ENCODE measurements around a stretch of chr12.

- RRBS, result 4% methylated on average over 10 of the region's 58 CpGs
These were observed 2.8 kb upstream of the TBX5 start for GRCh38 chr12:114408524-114409456.

DNA sequence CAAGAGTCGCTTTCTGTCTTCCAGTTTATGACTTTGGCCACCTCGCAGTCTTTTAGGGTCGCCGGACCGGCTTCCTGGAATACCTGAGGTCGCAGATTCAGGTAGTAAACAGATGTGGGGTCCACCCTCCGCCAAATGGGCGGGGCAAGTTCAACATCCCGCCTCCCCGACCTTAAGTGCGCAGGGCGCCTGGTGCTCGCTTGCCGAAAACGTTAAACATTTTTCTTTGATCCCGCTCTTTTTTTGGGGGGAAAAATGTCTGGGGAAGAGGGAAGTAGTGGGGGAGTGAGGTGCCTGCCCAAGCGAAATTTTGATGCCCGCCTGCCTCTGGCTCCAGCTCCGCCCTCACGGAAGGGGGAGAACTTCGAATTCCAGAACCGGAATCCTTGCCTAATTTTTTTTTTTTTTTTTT lies 73.9 kb upstream of the TBX5 start:
- RRBS, result no CpG with 5 or more reads among the region's 22 CpGs

DNA sequence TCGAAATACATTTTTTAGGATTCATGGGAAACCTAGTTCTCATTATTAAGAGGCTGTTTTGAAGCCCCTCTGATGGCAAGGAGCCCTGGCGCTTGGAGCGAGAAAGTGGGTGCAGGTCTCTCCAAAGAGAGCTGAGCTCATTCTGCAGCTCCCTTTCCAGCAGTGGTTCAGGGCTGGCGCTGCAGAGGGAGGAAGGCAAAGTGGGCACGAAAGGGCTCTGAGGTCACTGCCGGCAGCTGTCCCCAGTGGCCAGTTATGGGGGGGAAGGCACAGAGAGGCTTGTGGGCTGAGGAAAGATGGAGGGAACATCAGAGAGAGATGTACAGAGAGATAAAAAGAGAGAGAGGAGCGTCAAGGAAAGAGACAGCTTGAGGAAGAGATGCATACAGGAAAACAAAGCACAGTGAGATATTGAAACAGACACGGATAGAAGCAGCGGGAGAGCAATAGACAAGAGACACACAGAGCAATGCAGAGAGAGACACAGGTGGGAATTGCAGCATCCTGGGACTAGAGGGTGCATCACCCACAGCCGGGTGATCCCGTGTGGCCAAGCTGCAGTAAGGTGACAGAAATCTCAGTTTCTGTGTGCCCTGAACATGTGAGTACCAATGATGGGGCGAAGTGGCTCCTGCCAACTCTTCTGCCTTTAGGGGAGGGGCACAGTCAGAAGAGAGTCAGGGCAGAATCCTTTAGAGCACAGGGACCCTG lies 75.4 kb upstream of the TBX5 start:
- RRBS, result no CpG with 5 or more reads among the region's 12 CpGs

- RRBS, result 53% methylated on average over 4 of the region's 38 CpGs
These were observed 17.2 kb downstream of the TBX3 start for GRCh38 chr12:114666610-114667431.

DNA sequence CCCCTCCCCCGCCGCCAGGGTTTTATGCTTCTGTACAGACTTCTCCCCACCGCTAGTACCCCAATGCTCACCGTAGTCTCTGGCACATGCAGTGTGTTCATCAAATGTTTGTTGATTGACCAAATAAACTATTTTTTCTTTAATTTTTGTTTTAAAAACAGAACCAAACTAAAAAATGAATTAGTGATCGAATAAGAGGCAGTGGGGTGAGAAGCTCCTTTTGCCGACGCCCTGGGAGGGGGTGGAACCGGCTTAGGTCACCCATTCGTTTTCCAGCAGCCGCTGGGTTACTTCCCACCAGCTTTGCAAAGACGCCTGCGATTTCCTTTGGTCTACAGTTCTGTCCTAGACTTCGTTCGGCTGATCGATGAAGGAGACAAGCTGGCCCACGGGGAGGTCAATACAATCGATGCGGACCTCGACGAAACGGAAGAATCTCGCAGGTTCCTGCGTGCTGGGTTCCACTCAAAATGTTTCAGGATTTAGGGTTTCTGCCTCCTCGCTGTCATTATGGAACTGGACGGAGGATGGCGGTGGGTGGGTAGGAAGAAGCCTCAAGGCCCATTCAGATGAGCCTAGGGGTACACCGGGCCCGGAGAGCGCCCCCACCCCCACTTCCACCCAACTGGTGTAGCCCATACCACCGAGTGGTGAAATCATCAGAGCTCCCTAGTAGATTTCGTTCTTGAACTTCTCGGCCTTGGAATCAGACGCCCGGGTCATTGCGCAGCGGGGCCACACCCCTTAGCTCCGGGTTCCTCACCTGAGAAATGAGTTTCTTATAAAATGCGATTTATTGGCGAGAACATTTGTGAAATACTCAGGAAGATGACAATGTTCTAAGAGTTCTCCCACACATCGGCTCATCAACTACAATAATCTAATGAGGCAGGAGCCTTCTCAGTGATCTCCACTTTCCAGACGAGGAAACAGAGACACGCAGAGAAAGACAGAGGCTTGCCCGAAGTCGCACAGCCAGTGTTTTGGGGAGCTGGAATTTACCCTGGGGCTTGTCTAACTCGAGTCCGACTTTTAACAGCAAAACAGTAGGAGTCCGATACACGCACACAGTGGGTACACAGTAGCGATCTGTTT lies 13.2 kb upstream of the TBX3 start:
- RRBS, result no CpG with 5 or more reads among the region's 49 CpGs

DNA sequence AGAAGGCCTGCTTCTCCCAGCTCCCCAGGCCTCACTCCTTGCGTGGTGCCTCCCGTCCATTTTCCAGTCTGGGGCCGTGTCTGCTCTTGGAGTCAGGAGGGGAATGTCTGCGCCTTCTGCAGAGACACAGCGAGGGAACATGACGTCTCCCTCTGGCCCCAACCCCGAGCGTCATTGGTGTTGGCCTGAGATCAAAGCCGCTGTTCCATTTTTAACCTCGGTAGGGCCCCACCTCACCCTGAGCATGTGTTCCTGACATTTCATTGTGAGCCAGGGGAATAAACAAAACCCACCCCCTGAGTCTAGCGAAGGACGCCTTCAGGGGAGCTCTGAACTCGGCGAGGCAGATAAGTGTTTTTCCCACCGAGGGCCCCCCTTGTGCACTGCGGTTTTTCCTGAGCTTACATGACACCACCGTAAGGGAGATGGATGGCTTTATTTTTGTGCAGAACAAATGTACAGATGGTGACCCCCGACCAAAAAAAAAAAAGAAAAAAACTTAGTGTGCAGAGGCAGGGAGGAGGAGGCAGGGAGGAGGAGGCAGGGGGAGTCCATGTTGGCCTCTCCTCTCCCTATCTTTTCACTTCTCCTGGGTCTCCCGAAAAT lies 269.0 kb upstream of the TBX3 start:
- RRBS, result no CpG with 5 or more reads among the region's 19 CpGs

DNA sequence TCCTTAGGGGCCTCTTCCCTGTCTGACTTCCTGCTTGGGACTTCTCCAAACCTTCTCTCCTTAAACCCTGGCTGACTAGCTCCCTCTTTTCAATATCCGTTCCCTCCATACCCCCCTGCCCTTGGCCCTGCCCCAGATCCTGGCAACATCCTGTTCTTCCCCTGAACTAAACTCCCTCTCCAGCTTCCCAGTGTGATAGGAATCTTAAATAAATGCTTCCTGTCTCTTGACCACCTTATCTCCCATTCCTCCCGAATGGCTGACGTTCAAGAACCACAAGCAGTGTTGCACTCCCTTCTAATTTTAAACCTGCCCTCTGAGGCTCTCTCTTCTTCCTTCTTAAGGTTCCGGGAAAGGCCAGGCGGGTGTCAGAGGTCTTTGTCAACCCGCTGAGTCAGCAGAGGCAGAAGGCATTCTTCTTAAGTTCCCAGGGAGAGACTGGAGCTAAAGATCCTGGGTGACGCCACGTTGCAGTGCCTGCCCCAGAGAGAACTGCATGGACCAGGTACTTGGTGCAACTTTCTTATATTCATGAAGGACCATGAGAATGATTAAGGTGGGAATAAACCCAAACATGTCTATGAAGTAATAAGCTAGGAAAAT lies 420.0 kb upstream of the TBX3 start:
- RRBS, result no CpG with 5 or more reads among the region's 8 CpGs

DNA sequence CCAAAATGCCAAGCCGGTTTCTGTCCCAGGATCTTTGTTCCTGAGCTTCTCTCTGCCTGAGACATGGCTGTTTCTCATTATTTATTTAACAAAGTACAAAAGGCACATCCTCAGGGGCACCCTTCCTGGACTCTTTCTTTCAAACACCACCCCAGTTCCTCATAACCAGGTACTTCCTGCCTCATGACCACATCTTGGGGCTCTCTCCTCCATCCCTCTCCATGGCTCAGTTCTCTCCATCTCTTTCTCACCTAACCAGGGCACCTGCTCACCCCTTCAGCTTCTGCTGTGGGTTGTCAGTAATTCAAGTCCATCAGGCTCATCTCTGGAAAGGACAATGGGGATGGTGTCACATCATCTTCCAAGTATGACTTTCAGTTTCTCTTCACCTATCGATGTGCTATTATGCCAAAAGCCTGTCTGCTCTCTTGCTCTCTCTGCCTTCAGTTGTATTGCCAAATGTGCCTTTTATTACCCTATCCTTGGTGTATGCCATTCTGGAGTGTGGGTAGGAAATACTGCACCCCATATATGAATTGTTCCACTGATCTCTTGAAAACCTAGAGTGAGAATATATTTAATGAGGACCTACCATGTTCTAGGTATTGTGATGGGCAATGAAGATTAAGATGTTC lies 670.6 kb upstream of the TBX3 start:
- RRBS, result no CpG with 5 or more reads among the region's 2 CpGs

DNA sequence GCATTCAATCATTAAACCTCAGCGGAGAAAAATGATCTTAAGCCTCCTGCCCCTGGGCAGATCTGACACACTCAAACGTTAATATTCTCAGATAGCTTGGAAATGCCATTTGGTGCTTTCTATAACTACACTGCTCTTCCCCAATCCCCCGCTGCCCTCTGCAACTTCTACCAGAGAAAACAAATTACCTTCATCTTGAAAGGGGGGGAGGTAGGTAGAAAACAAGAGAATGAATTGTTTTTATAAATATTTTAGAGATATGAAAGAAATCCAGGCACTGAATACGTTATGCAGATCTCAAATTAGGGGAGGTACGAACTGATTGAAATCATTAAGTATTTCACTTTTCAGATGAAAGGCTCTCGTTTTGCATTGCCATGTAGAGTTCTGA lies 521.1 kb downstream of the MED13L start:
- RRBS, result no CpG with 5 or more reads among the region's 6 CpGs

DNA sequence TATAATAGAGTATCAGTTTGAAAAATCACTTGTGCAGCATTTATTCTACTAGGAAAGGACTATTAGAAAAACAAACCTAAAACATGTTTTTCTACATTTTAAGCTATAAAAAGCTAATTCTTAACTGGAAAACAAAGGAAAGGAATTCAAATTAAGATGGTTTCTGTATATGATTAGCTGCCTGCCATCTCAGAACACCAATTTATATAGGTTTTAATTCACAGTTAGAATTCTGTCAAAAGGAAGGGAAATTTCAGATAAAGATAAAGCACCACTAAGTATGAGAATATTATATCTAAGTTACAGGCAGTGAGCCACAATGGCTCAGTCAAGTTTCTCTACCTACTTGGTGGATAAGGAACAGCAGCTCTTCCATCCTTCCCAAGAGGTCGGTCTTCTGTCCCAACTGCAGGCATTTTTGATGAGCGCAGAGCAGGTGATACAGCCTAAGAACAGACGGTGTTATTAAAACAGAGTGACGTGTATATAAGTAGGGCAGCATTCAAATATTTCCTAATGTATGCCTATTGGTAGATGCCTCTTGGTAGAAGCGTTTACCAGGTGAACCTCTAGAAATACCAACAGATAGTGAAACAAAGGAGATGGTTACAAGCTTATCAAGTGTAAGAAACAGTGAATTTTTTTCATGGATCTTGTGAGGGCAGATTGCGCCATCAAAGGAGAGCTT lies 274.7 kb downstream of the MED13L start:
- RRBS, result no CpG with 5 or more reads among the region's 6 CpGs

DNA sequence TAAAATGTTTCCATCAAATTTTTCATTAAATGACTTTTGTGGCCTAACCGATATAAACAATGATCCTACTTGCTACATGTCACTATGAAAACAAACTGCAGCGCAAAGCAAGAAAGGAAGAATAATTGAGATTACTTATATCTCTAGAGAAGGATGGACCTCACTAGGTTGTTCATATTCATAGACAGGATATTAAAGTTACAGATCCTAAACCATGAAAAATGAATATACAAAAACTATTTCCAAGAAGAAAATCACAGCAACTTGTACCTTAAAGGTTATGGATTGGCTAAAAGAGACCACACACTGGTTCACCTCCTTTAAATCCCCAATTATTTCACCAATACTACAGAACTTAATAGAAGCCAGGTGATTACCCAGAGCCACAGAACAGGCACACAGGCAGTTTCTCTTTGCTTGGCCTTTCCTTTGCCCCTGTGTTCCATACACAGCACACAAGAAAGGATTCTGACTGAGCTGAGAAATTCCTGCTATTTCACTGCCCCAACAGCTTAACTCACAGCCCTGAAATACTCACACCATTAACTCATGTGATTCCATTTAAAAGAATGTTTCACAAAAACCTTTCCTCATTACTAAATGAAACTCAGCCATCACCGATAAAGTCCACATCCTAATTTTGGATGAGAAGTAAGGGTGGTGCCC lies 133.7 kb downstream of the MED13L start:
- RRBS, result no CpG with 5 or more reads among the region's 3 CpGs

GRCh38 chr12:116144629-116145768 lies 132.5 kb downstream of the MED13L start:
- RRBS, result no CpG with 5 or more reads among the region's 10 CpGs

DNA sequence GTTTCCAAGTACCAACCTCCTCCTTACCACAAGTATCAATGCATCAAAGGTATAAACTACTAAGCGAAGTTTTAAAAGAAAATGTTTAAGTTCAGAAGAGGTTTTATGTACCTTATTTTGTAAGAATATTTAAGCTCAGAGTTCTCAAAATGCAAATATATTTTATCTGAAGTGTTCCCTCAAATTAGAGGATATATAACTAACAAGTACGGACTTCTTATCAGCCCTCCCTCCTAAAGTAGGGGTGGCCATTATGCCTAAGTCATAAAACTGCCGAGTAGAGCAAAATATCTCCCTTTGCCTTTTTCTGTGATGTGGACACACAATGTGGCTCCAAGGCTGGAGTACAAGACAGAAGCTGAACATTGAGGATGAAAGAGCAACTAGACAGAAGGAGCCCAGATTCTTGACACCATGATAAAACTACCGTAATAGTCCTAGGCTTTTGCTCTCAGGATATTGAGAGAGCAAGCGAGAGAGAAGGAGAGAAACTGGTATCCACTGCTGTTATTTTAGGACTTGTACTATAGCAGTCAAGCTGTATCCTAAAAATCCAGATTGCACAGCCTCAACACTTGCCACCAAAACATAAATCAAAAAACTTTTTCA lies 120.9 kb downstream of the MED13L start:
- RRBS, result no CpG with 5 or more reads among the region's 5 CpGs

GRCh38 chr12:116160023-116161266 lies 117.0 kb downstream of the MED13L start:
- RRBS, result no CpG with 5 or more reads among the region's 12 CpGs

DNA sequence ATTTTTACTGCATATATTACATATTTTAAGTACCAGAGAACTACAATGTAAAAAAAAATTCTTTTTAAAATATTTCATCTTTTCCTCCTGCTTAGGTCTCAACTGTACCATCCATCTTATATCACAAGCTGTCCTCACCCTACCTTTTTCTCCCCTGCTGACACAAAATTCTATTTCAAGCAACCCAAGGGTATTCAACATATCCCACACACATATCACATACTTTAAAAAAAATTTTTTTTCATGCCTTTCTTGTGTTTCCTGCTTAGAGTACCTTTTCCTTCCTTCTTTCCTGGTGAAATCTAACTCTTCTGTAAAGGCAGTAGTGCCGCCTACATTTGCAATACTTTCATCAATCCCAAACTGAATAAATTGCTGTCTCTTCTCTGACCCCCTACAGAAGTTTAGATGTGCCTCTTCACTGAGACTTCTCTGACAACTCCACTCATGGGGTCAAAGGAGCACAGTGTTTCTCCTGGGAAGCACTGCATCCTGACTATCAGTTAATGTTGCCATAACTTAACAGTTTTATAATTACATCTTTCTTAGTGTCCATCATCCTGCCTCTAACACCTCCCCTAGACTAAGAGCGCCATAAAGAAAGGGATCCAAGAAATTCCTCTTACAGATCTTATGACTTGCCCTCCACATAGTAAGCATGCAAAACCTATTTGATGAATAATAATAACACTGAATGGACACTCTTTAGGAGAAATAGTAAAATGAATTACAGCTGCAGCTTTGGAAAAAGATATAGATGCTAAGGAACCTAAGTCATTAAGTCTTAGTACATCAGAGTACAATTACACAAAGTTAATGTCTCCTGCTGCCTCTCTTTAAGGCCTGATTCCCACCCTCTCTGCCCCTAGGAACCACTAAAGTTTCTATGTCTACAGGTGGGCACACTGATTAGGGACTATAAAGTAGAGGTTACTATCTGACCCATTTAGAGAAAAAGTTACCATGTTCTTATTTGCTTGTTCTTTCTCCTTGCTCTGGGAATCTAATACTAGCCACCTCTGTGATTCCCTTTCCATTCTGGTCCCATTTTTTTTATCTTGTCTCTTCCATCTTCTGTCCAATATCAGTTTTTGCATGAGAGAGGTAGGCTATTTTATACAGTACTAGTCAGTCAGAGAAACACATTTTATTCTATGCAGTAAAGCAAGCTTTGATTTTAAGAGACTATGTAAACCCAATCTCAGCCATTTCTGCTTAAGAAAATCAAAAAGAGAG lies 79.0 kb downstream of the MED13L start:
- RRBS, result no CpG with 5 or more reads among the region's 2 CpGs

DNA sequence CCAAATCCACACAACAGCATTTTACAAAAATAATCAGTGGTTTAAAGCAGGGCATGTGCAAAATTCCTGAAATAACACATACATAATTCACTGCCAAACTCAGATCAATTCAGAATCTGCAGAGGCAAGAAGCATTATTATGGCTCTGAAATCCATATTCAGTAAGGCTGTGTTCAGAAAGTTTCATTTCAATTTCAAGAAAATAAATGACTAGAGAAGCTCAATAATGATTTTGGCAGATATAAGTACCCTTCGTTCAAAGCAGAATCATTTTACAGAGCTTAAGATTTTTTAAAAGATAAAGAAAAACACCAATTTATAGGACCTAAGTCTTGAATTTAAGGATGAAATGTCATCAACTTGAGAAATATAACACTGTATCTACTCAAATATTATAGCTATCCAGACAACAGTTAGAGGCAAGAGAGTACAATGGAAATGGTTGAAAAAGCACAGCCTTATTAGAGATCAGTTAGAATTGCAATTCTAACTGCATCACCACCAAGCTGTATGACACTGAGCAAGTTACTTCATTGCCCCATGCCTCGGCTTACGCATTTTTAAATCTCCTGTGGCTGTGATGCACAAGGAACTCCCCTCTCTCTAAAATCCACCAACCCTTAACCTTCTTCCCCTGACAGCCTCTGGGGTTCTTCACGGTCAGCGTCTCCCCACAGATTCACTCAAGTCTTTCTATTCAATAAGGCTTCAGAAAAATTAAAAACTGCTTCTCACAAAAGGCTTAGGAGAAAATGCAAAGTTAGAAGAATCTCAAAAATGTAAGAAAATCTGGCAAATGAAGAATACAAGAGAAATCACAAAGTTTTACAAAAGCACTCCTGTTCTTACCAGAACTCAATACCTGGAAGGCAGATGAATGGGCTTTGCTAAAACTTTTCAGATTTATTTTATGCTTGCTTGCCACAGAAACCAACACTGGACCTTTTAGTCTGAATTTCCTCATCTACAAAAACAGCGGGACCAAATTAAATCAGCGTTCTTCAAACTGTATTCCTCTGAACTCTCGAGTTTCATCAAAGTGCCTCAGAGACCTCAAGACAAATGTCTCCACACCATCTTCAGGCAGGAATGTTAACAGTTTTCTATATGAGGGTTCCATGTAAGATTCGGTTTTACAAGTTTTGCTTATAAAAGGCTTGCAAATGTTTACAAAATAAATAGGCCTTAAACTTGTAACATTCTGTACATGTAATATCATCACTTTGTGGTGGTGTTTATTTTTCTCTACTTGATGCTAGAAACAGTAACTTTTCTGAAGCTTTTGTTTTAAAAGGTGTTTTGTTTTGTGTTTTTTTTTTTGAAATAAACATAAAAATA lies 74.9 kb downstream of the MED13L start:
- RRBS, result no CpG with 5 or more reads among the region's 9 CpGs

- RRBS, result no CpG with 5 or more reads among the region's 9 CpGs
These were observed 71.7 kb downstream of the MED13L start for GRCh38 chr12:116205581-116206312.

- RRBS, result no CpG with 5 or more reads among the region's 5 CpGs
These were observed 53.4 kb downstream of the MED13L start for GRCh38 chr12:116223868-116224643.

DNA sequence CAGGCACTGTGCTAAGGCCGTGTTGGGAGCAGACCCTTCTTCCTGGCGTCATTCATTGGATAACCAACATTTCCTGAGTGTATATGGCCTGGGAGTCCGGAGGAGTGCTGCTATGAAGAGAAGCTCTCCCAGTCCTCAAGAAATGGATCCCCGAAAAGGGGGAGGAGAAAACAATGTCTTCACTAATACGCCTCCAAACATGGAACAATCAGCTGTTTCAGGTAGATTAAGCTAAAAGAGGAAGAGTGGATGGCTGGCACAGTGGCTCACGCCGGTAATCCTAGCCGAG lies 958 bp upstream of the MED13L start:
- RRBS, result no CpG with 5 or more reads among the region's 8 CpGs

GRCh38 chr12:116280568-116281339 lies 3.3 kb upstream of the MED13L start:
- RRBS, result no CpG with 5 or more reads among the region's 6 CpGs